GM19240 (cell line): ENCODE data around the genes SF3B2, BRMS1 and RBM14.

DNA sequence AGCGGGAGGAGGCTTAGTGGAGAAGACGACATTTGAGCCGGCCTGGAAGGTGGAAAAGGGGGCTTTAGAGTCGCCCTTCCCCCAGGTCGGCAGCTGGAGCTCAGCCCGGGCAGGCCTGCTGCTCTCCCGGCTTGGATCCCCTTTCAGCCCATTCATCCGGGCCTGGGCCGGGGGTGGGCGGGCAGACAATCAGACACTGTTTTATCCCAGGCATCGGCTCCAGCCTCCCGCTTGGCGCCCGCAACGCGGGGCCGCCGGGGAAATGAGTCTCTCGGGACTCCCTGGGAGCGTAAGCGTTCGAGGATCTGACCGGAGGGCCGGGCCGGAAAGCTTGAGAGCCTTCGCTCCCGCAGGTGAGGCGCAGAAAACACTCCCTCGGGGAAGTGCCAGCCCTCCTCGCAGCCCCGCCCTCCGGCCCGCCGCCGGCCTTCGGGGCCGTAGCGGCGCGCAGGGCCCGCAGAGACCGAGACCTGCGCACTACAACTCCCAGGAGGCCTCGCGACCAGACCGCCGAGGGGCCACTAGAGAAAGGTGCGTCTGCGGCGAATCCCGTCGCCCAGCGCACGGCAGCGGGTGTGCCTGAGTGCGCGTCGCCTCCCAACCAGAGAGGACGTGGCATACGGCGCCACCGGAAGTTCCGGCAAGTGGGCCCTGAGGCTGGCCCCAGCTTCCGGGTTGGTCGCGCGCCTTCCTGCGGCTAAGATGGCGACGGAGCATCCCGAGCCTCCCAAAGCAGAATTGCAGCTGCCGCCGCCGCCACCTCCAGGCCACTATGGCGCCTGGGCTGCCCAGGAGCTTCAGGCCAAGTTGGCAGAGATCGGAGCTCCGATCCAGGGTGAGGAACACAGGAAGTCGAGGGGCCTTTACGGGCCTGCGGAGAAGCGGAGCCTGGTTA lies at the start of gene SF3B2:
SF3B2 (plus strand) TSS at position 682 of the 895 bp plus-strand sequence.
- RRBS: 2% methylated on average over 24 of the region's 81 CpGs

DNA sequence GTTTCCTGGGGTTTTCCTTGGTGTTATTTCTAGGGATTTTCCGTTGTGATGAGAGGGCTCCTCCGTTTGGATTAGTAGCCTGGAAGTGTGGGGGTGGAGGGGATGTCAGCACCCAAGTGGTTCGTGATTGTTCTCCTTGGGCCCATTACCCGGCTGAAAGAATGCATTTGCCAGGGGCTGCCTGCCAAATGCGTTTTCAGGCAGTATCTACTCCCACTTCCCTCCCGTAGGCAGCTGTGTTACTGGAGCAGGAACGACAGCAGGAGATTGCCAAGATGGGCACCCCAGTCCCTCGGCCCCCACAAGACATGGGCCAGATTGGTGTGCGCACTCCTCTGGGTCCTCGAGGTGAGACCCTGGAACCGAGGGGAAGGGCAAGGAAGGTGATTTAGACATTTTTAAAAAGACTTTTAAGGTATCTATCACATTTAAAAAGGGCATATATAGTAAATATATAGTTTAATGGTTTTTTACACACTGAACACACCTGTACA lies 4.5 kb downstream of the SF3B2 start:
- RRBS: no CpG with 5 or more reads among the region's 11 CpGs

GRCh38 chr11:66062795-66063219 lies 7.3 kb upstream of the PACS1 start:
- RRBS: no CpG with 5 or more reads among the region's 4 CpGs

DNA sequence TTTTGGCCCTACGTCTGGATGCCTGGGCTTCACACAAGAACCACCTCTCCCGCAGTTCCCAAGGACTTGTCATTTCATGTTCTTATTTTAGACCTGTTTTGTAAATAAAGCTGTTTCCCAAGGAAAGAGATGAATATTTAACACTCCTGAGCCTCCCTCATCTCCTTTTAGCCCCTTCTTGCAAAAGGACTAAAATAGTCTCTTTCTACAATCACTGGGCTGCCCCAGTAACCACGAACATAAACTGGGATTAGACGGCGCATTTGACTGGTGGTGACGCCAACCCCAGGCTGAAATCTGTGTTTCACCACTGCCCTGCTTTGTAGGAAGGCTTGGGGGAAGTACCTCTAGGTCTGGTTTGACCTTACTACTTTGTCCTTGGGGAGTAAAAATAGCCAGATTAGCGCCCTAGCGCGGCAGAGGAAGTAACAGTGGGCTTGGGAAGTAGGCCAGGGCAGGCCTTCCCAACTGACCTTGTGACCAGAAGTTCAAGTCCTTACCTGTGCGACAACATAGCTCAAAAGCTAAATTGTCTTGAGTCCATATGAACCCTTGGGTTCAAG lies 1.2 kb upstream of the PACS1 start:
- RRBS: no CpG with 5 or more reads among the region's 10 CpGs

DNA sequence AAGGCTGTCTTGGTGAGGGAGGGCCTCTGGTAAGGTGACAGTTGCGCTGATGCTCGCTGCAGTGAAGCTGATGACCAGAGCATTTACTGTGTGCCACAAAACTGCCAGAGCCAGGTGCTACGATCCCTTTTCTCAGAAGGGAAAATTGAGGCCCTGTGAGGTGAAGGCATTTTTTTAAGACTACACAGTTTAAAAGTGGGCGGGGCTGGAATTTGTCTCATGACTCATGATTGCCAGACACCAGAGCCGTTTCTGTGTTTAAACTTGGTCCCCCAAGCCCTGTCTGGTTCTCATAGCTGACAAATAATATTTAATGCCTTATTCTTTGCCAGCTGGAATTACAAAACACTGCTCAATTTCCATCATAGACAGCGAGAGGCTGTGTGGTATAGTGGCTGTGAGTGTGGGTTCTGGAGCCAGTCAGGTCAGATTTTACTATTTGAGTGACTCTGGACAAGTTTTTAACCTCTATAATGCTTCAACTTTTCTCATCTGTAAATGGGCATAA lies 10.4 kb downstream of the PACS1 start:
- RRBS: no CpG with 5 or more reads among the region's 6 CpGs

DNA sequence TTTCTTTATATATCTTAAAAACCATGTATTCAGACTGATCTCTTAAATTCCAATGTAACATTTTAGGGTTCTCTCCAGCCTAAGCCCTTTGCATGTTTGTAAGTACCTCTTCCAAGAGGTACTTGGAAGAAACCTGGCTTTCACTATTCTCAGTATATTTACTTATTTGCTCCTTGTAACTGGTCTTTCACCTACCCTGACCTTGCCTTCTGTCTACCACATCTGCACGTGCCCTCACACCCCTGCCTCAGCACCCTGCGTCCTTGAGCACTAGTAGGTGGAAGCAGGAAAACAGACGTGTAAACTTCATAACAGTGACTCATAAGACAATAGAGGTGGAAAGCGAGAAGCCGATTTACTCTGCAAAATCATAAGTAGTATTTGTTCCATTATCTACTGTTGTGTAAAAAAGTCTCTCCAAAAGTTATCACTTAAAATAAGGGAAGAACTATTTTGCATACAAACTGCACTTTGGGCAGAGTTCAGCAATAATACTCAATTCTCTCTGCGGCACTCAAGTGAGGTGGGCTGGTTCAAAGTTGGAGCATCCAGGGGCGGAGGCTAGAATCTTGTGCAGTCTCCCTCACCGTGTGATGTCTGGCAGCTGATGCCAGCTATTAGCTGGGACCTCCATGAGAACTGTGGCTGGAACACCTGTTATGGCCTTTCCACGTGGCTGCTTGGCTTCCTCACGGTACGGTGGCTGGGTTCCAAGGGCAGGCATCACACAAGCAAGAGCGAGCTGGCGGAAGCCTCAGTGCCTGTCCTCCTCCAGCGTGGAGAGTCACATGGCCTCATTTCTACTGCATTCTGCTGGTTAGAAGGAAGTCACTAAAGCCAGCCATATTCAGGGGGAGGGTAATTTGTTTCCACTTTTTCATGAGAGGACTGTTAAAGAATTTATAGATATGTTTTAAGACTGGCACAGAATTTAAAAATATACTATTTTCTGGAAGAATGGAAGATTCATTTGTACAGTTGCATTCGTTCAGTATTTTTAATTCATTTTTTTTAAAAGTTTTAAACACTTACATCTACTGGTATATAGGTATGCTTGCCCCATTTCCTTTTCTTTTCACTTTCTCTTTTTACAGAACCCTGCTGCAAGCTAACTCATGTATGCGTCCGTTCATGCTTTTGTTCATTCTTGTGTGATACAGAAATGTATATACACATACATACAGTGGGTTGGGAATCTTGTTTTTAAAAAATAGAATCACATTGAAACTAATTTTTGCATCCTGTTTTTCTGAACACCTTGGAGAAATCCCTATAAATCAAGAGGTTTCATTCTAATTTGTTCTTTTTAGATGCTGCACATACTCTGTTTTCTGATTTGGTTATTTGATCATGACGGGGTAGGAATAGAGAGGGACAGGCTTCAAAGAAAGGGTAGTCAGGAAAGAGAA lies 30.6 kb downstream of the PACS1 start:
- RRBS: no CpG with 5 or more reads among the region's 18 CpGs

- RRBS: no CpG with 5 or more reads among the region's 5 CpGs
These were observed 41.9 kb downstream of the PACS1 start for GRCh38 chr11:66111978-66112318.

GRCh38 chr11:66126183-66126417 lies 56.0 kb downstream of the PACS1 start:
- RRBS: no CpG with 5 or more reads among the region's 2 CpGs

DNA sequence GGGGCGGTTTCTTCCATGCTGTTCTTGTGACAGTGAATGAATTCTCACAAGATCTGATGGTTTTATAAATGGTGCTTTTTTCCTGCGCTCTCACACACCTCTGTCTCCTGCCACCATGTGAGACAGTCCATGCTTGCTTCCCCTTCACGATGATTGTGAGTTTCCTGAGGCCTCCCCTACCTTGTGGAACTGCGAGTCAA lies 62.0 kb downstream of the PACS1 start:
- RRBS: no CpG with 5 or more reads among the region's 4 CpGs

DNA sequence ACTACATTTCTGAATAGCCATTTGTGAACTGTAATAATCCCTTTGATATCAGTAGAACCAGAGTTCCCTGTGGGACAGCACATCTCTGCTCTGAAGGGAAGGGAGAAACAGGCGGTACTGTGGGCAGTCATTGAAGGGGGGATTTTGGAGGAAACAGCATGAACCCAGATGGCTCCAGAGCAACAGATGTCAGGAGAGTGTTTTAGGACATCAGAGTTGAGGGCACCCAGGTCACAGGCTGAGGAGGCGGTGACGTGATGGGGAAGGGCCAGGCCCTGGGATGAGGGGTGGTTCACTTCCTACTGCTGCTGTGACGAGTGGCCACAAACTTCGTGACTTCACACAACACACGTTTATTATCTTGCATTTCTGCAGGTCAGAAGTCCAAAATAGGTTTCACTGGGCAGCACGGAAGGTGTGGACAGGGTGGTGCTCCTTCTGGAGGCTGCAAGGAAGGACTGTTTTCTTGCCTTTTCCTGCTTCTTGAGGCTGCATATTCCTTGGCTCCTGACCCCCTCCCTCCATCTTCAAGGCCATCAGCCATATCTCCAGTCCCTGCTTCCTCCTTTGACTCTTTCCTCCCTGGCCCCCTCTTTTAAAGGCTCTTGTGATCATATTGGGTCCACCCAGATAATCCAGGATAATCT lies 66.7 kb upstream of the KLC2 start:
- RRBS: no CpG with 5 or more reads among the region's 7 CpGs

GRCh38 chr11:66216289-66216881 lies 41.1 kb upstream of the KLC2 start:
- RRBS: no CpG with 5 or more reads among the region's 9 CpGs

GRCh38 chr11:66311827-66312752 lies 4.8 kb downstream of the CD248 start:
- RRBS: no CpG with 5 or more reads among the region's 66 CpGs

GRCh38 chr11:66344760-66345671 lies at the start of gene BRMS1:
Gene BRMS1, minus strand, starts transcription at chr11:66345104.
- RRBS: 2% methylated on average over 18 of the region's 61 CpGs

GRCh38 chr11:66457714-66458205 lies 8.9 kb upstream of the PELI3 start:
- RRBS: no CpG with 5 or more reads among the region's 8 CpGs

DNA sequence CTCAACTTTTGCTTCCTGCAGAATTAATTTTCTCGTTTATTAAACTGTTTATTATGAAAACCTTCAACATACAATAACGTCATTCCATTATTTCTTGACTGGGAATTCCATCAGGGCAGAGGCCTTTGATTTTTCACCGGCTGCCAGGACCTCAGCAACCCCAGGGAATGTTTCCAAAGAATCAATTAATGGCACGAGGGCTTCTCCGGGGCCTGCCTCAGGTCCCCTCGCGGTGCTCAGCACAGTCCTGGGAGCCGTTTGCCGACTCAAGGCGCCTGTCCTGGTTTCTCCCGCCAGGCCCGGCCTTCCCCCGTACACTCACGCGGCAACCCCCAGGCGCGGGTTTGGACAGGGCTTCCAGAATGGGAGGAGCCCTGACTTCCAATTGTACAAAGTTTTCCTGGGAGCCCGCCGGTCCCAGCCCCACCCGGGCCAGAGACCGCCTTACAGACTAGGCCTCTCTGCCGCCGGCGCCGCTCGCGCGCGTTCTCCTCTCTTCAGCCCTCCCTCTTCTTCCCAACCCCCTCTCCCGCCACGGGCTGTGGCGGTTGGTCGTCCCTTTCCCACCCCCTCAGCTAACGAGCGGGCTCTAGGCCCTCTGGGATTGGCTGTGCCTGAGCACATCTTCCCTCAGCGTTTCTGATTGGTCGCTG lies 397 bp upstream of the RBM14 start:
- RRBS: 3% methylated on average over 8 of the region's 37 CpGs

DNA sequence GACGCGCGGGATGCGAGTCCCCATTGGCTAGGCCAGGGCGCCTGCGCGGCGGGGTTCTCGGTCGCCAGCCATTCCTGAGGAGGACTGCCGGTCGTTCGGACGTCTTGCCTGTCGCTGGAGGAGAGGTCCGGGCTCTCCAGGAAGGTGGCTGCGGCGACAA lies at the start of gene RBM14:
RBM14 (plus strand) TSS at position 71 of the 160 bp plus-strand sequence.
- RRBS: 1% methylated on average over 8 of the region's 18 CpGs

DNA sequence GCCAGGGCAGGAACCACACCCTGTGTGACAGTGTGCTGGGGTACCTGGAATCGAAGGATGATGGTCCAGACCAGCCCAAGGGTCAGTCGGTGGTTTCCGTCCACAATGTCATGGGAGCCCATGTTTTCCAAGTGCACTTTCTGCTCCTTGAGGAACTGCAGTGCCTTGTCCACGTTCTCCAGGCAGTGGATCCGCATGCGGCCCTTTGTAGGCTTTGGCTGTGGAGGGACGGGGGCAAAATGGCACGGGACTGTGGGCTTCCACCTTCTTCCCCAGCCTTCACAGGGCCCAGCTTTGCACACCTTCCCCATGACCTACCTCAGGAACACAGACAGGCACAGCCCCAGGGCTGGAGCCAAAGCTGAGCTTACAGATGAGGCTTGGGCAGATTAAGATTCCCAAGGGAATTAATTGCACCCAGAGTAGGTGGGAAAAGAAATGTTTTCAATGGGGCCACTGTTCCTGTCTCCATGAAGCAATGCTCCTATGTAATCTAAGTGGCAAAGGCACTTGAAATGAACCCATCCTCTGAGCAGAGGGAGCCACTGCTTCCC lies 13.8 kb downstream of the SPTBN2 start:
- RRBS: no CpG with 5 or more reads among the region's 8 CpGs

DNA sequence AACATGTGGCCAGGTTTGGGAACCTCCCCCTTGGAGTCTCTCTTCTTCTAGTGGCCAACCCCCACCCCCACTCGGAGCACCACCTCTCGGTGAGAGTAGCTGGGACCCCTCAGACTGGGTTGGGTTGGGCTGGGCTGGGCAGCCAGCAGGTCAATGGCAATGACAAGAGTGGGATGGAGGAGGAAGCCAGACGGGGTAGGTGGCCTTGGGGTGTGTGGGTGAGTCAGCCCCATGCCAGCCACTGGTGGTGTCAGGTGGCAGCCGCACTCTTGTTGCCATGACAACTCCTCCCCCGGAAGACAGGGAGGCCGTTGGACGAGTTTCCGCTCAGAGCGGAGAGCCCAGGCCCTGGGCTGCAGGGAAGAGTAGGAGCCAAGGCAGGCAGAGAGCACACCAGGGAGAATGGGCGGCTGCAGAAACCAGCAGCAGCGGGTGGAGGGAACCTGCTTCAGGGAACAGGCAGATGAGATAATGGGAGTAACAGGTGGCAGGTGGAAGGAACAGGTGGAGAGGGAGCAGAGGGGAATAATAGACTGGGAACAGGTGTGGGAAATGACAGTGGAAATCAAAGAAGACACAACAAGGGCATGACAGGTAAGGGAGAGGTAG lies 8.8 kb downstream of the SPTBN2 start:
- RRBS: no CpG with 5 or more reads among the region's 11 CpGs

DNA sequence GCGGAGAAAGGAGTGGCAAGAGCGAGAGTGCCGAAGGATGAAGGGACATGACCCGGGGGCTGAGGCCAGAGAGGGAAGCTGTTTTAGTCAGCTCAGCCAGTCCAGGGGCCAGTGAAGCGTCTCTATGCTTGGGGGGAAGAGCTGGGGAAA lies 8.4 kb downstream of the SPTBN2 start:
- RRBS: no CpG with 5 or more reads among the region's 5 CpGs

DNA sequence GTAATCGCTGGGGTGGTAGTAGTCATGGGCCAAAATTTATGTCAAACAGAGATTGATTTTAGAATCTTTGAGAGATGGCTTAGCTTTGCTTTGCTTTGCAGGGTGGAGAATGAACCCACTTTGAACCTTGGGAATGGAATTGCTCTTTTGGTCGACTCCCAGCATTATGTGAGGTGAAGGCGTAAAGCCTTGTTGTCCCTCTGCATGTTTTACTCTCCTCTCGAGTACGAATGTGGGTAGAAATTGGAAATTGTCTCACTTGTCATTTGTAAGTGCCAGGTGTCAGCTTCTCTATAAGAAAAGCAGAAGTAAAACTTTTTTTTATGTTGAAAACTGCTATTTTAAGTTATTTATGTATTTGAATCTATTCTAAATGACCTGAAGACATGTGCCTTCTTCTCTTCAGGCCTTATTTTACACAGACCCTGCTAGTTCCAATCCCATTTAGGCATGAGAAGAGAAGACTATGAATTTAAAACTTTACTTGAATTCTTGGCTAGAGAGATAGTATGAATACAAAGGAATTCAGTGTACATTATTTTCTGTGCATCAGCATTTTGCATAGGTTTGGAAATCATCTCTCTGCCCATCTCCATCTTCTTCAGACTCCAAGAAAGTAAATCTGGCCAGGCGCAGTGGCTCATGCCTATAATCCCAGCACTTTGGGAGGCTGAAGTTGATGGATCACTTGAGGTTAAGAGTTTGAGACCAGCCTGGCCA lies 42.2 kb upstream of the RCE1 start:
- RRBS: no CpG with 5 or more reads among the region's 6 CpGs